Ascending aorta (tissue), 1 donor: ENCODE data around the gene TMEM231.

DNA sequence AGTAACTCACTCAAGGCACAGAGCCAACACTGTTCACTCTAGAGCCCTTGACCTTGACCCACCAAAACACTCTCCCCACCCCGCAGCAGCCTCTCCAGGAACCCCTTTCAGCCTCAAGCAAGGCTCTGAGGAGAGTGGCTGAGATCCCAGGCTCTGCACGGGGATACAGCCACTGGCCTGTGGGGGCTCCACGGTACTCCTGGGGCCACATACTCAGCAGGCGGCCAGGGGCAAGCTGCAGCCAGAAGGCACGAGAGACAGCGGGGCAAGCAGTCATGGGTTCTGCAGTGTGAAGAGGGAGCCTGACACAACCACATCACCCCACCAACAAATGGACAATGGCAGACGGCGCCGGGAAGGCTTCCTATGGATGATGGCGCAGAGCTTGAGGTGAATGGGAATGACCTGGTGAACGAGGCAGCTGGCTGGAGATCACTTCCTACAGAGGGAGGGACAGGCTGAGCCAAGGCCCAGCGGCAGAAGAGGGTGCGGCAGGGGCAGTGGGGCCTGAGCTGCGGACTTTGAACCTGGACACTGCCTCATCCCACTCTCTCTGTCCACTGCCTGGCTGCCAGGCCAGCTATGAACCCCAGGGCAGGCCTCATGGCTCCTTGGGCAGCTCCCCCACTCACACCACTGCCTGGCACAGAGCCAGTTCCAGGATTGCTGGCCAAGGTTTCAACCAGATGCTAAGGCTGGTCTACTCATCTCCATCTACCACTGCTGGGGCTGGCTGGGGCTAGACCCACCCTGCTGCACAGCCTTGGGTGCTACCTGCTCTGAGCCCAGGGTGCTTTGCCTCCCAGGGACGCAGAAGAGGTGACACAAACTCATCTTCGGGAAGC is 10.9 kb upstream of the BCAR1 start:
- PRO-cap: no peak

- PRO-cap: no peak
Observed at GRCh38 chr16:75412381-75412962, 20.8 kb downstream of the CFDP1 start.

DNA sequence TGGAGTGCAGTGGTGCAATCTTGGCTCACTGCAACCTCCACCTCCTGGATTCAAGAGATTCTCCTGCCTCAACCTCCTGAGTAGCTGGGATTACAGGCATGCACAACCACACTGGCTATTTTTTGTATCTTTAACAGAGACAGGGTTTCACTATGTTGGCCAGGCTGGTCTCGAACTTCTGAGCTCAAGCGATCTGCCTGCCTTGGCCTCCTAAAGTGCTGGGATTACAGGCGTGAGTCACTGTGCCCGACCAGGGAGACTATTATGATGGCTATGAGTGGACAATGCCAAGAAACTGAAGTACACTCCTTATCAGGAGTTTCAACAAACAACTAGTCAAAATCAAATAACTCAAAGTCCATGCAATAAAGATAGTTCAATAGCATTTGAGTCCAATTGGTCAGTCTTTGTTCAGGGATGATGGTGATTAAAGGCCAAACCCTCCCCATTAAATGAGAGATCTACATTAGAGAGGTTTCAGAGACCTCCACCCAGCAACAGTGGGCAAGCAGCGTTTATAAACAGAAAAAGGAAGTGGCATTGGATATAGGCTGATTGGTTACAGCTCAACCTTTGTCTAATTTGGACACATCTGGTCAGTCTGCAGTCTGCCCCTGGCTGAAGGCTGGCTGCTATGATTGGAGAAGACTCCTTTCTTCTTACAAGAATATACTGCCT is 8.1 kb downstream of the CHST5 start:
- PRO-cap: no peak

GRCh38 chr16:75555686-75556725 is at the start of gene TMEM231:
Gene TMEM231, minus strand, starts transcription at chr16:75556252.
- PRO-cap: bidirectional peak, plus-strand start at chr16:75556360, minus-strand start at chr16:75556281

GRCh38 chr16:75627280-75628247 is 4.5 kb upstream of the ADAT1 start:
- PRO-cap: no peak

DNA sequence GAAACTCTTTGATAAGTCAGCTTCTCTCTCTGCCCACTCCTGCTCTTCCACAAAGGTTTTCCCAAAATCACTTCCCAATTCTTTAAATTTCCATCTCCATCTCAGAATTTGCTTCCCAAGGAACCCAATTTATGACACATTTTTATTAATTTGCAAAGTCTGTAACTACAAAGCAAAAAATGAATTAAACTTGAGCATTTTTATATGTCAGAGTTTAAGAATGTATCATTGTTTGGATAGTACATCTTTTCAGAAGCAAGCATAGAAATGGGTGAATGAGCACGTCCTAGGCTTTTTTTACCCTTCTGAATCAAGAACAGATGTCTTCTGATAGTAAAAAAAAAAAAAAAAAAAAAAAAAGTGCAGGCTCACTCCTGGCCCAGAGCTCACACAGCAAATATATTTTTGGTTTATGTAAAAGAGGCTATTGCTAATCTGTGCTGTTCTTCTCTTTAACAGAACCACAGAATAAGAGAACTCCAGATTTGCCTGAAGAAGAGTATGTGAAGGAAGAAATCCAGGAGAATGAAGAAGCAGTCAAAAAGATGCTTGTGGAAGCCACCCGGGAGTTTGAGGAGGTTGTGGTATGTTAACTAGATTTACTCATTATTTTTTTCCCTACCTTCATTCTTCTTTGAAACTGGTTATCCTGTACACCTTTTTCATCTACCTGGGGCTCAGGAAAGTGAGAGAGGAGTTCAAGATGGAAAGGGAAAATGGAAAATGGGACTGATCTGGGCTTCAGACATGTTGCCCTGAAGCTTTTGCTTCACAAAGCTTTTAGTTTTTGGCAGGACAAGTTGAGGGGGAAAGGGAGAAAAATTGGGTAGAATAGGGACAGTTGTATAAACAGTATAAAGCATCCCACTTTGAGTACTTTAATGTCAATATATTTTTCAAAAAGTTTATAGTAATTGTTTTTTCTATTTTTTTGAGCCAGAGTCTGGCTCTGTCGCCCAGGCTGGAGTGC is 6.5 kb downstream of the TERF2IP start:
- PRO-cap: no peak

DNA sequence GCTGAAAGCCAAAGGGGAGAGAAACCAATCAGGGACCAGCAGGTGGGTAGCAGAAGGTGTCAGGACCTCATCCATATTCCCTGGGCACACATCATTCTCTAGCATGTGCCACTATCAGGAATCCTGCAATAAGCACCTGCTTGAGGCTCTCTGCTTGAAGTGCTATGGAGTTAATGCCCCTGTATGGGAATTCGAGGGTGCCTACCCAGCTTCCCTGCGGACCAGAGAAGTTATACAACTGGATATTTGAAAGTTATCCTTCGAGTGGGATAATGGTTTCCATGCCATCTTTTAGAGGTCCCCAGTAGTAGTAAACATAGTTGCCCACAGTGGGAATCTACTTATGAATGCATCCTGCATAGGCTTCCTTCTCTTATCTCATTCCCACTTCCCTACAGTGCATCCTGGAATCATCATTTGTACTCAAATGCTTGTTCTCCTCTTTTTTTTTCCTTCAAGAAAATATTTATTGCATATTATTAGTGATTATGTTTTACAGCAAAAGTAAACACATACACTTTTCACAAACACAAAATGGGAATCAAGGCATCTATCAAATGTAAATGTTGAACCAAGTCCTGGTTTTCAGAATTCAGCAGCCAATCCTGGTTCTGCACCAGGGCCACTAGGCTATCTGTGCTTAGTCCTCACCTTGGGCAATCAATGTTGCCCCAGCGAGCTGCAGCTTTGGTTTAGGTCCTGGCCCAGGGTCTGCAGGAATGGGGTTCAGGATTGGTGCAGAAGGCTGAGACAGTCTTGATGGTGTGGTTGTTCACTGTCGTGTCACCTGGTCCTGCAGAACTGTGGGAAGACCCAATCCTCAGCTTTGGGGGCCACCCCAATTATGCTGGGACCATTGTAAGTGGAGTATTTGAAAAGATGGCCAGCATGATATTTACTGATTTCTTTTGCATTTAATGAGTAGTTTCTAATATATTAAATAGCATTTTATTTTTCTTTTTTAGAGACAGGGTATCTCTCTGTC is 10.4 kb downstream of the TERF2IP start:
- PRO-cap: no peak

DNA sequence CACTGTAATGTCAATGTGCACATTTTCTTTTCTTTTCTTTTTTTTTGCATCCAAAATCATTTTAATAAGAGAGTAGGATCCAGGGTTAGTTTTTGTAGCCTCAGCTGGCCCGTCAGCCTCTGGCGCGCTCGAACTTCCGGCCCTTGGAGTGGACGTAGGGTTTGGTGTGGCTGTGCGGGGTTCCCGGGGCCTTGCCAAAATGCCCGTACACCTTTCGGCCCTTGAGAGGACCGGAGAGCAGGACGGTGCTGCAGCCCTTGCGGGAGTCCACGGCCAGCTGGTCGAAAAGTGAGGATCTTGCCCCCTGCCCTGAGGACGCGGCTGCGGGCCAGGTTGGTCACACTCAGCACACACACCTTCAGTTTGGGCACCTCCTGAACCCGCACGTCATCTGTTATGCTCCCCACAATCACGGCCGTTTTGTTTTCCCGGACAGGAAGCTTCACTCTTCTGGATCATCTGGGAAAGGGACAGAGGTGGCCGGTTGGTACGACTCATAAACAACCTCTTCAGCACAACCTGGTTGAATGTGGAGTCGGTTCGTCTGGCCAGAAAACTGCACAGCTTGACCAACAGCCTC is 42.1 kb upstream of the CNTNAP4 start:
- PRO-cap: no peak

GRCh38 chr16:76419694-76419893 is 142.4 kb downstream of the CNTNAP4 start:
- PRO-cap: unidirectional peak, plus-strand start at chr16:76419759

GRCh38 chr16:77663686-77664045 is 58.6 kb upstream of the NUDT7 start:
- PRO-cap: no peak

GRCh38 chr16:78277287-78277861 is 177.9 kb downstream of the WWOX start:
- PRO-cap: no peak

DNA sequence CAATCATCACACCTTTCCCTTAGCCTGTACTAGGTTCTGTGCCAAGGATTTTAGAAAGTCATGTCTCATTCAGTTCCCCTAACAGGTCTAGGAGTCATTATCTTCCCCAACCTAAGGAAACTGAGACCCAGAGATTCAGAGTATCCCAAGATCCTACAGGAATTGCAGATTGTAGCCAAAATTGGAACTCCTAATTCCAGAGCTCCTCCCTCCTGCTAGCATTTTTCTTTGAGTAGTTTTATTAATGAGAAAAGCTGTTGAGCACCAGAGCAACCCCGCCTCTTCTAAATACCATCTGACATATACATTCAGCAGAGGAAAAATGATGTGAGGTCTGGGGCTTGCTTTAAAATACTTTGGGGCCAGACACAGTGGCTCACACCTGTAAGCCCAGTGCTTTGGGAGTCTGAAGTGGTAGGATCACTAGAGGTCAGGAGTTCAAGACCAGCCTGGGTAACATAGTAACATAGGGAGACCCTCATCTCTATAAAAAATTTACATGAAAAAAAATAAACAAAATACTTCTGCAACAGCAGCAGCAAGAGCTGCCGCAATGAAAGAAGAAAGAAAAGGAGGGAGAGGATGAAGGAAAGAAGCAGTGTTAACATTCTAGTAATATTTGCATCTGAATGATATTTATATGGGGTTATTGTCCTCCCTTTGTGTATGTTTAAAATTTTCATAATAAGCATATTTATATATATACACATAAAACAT is 730.3 kb downstream of the WWOX start:
- PRO-cap: no peak

- PRO-cap: no peak
Observed at GRCh38 chr16:78957637-78958137, 642.9 kb downstream of the MAF start.

DNA sequence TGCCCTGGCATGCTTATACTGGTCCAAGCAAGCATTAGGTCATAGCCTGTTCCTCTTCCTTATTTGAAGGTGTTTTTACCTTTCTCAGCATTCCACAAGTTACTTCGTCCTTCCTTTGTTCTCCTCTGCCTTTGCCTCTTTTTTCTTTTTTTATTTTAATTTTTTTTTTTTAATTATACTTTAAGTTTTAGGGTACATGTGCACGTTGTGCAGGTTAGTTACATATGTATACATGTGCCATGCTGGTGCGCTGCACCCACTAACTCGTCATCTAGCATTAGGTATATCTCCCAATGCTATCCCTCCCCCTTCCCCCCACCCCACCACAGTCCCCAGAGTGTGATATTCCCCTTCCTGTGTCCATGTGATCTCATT is 548.7 kb downstream of the MAF start:
- PRO-cap: no peak

- PRO-cap: no peak
Observed at GRCh38 chr16:79542038-79542767, 58.3 kb downstream of the MAF start.

- PRO-cap: no peak
Observed at GRCh38 chr16:79592103-79592640, 8.4 kb downstream of the MAF start.

DNA sequence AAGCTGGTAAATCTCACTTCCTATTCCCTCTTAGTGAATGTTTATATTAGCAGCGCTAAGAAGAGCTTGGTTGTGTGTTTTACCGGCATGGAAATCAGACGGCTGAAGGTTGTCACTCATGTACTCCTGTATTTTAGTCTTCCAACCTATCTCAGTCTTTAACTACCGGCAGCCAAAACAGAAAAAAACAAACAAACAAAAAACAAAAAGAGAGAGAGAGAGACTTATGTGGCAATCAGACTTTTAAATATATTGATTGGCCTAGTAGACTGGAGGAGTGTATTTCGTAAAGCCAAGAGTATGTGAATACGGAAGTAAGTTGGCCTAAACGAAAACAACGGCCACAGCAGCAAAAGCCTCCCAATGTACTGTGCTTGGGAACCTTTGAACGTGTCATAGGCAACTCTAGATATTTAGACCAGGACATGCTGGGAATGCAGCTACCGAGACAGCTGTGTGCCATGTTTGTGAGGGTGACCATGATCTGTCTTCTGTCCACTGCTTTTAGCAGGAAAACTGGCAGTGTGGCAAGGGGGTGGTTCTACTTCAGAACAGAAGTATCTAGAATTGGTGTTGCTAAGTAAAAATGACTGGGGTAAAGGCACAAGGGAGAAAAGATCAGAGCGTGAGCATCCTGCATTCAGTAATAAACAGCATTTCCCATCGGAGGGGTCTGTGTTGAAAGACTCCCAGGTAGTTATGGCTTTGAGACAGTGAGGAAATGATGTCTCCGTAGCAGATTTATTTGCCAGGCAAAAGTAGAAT is 7.5 kb downstream of the MAF start:
- PRO-cap: no peak

DNA sequence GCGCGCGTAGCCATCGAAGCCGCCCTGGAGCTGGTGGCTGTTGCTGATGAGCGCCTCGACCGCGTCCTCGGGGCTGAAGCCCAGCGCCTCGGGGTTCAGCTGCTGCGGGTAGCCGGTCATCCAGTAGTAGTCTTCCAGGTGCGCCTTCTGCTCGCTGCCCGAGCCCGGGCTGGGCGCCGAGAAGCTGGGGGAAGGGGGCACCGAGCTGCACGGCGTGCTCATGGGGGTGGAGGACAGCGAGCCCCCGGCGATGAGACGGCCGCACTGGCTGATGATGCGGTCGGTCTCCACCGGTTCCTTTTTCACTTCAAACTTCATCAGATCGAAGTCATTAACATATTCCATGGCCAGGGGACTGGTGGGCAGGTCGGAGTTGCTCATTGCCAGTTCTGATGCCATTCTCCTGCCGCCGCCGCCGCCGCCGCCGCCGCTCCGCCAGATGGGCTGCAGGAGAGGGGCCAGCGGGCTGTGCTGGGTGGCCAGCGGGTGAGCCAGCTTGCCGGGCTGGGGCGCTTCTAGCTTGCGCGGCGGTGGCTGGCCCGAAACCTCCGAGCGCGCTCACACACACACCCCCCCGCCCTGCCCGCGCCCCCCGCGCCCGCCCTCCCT is 929 bp downstream of the MAF start:
- PRO-cap: bidirectional peak, plus-strand start outside the sequence, minus-strand start at position 536 of the sequence

DNA sequence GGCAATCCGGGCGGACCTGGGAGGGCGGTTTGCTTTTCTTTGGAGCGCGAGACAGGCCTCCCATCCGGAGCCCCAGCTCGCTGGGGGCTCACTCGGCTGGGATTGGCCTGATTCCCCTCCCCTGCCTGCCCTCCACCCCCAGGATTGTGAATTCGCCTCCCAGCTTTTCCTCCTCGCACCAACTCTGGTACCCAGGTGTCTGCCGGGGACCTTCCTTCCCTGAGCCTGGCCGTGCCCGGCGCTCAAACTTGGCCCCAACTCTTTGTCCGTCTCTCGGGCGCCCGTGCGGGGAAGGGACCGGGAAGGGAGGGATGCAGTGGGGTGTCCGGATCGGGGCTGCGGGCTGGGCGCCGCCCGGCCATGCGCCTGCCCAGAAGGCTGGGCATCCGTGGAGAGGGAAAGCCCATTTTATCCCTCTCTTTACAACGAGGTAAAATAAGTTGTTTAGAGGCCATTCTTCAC is 518 bp upstream of the MAF start:
- PRO-cap: no peak

DNA sequence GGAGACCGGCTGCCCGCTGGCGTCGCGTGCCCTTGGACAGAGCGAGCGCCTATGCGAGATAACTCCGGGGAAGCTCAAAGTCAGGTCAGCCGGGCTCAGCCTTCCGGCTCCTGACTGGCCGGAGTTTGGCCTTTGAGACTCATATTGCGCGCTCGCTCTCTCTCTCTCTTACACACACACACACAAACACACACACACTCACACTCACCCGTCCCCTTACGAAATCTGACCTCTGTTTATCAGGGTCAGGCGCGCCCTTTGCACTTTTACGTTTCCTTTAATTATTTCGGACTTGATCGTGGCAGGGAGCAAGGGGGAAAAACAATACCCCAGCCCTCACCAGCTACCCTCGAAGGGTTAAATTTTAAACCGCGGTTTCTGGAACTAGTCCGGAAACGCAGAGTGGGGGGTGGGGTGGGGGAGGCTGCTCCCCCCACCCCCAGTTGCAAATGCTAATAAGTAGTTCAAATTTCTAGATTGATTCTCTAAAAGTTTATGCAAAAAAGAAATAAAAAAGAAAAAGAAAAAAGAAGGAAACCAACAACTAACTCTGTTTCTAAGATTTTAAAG is 1.0 kb upstream of the MAF start:
- PRO-cap: unidirectional peak, minus-strand start at position 116 of the sequence